Skeletal muscle tissue (tissue), 7 donors: ENCODE results near the genes AGRN, C1orf159 and AURKAIP1.

DNA sequence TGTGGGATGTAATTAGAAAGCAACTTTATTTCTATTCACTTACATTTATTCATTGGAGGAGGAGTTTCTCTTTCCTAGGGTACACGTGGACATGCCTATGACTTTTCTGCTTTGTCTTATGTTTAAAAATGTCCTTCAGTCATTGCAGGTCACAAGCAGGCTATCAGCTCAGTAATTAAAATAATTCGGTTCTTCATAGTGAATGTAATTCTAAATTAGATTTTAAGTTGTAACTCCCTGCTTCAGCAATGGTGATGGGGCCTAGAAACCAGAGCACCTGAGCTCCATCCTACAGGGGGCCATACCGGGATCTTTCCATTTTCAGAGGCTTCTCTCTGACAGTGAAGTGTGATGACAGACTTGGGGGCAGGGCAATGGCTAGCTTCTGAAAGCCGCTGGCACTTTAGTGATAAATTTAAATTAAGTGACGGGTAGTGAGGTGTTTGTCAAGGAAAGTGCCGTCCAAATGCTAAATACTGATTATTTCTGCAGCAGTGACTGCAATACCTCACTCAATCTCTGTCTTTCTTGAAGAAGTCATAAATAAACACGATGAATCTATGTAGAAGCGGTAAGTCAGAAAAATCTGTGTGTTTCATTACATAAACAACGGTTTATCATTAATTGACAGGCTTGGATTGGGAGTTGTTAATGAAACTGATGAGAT lies 92.5 kb upstream of the SAMD11 start:
- PRO-cap, 3 experiments: no peak in any of the 3 experiments
- RAMPAGE, long total RNA: no peak
- RRBS, 2 experiments: no CpG with 5 or more reads among the region's 9 CpGs

- PRO-cap, 3 experiments: peak in 1 of 3 experiments; most common plus-strand start chr1:981681 (in 1); most common minus-strand start chr1:981636 (in 1)
- RAMPAGE, long total RNA: no peak
- RRBS, 2 experiments: no CpG with 5 or more reads among the region's 24 CpGs
Measured at GRCh38 chr1:981277-981894, 507 bp downstream of the PERM1 start.

DNA sequence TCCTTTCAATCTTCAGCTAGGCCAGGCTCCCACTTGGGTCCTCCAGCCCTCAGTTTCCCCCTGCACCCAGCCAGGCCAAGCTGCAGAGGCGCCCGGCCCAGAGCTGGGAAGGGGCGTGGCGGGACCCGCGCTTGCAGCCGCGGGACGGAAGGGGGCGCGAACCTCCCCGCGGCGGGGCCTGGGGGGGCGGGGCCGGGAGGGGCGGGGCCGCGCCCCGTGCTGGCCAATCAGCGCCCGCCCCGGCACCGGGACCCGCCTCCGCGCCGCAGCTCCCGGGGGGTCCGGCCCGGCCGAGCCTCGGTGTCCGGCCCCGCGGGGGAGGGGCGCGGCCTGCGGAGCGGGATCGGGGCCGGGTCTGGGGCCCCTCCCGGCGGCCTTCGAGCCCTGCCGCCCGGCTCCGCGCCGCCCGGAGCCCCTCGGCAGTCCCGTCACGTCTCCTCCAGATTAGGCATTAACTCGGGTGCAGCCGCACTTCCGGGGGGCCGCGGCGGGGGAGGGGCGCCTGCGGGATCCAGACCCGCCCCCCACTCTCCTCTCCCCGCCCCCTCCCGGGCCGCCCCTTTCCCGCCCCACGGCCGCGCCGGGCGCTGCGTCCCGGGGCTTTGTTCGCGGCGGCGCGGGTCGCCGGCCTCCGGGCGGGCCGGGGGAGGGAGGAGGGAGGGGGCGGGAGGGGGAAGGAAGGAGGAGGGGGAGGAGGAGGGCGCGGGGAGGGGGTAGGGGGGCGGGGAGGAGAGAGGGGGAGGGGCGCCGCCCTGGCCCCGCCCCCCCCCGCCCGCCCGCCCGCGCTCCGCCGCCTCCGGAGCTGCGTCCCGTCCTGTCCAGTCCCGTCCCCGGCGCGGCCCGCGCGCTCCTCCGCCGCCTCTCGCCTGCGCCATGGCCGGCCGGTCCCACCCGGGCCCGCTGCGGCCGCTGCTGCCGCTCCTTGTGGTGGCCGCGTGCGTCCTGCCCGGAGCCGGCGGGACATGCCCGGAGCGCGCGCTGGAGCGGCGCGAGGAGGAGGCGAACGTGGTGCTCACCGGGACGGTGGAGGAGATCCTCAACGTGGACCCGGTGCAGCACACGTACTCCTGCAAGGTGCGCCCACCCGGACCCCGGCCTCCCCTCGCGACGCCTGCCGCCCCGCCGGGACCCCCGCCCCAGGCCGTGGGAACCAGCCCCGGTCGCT lies at the start of gene AGRN:
TSS of gene AGRN (plus strand) at position 821 of the 1,165 bp plus-strand sequence.
- PRO-cap, 3 experiments: peak in 3 of 3 experiments; most common plus-strand start position 821 of the sequence (in 3); most common minus-strand start position 604 of the sequence (in 1)
- RAMPAGE, long total RNA: no peak
- RRBS, 2 experiments: 2% methylated on average over 69 of the region's 152 CpGs

DNA sequence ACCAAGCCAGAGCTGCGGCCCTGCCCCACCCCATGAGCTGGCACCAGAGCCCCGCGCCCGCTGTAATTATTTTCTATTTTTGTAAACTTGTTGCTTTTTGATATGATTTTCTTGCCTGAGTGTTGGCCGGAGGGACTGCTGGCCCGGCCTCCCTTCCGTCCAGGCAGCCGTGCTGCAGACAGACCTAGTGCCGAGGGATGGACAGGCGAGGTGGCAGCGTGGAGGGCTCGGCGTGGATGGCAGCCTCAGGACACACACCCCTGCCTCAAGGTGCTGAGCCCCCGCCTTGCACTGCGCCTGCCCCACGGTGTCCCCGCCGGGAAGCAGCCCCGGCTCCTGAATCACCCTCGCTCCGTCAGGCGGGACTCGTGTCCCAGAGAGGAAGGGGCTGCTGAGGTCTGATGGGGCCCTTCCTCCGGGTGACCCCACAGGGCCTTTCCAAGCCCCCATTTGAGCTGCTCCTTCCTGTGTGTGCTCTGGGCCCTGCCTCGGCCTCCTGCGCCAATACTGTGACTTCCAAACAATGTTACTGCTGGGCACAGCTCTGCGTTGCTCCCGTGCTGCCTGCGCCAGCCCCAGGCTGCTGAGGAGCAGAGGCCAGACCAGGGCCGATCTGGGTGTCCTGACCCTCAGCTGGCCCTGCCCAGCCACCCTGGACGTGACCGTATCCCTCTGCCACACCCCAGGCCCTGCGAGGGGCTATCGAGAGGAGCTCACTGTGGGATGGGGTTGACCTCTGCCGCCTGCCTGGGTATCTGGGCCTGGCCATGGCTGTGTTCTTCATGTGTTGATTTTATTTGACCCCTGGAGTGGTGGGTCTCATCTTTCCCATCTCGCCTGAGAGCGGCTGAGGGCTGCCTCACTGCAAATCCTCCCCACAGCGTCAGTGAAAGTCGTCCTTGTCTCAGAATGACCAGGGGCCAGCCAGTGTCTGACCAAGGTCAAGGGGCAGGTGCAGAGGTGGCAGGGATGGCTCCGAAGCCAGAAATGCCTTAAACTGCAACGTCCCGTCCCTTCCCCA lies 18.9 kb downstream of the RNF223 start:
- PRO-cap, 3 experiments: no peak in any of the 3 experiments
- RAMPAGE, long total RNA: no peak
- RRBS, 2 experiments: 89 to 96% methylated on average over 5 of the region's 42 CpGs

- PRO-cap, 3 experiments: no peak in any of the 3 experiments
- RAMPAGE, long total RNA: no peak
- RRBS, 2 experiments: no CpG with 5 or more reads among the region's 22 CpGs
Measured at GRCh38 chr1:1080138-1080751, 6.1 kb upstream of the RNF223 start.

GRCh38 chr1:1115616-1116843 lies at the start of gene C1orf159:
TSS of gene C1orf159 (minus strand) at chr1:1116089.
- PRO-cap, 3 experiments: peak in 2 of 3 experiments; most common minus-strand start chr1:1116078 (in 2)
- RAMPAGE, long total RNA: start-site peak on the minus strand at chr1:1116076-1116102, 15 and 20 reads in 2 replicates
- RRBS, 2 experiments: 2 to 3% methylated on average over 82 to 88 of the region's 150 CpGs

GRCh38 chr1:1145137-1145428 lies 28.6 kb upstream of the TTLL10 start:
- PRO-cap, 3 experiments: no peak in any of the 3 experiments
- RAMPAGE, long total RNA: no peak
- RRBS, 2 experiments: 20 to 23% methylated on average over 8 of the region's 14 CpGs

DNA sequence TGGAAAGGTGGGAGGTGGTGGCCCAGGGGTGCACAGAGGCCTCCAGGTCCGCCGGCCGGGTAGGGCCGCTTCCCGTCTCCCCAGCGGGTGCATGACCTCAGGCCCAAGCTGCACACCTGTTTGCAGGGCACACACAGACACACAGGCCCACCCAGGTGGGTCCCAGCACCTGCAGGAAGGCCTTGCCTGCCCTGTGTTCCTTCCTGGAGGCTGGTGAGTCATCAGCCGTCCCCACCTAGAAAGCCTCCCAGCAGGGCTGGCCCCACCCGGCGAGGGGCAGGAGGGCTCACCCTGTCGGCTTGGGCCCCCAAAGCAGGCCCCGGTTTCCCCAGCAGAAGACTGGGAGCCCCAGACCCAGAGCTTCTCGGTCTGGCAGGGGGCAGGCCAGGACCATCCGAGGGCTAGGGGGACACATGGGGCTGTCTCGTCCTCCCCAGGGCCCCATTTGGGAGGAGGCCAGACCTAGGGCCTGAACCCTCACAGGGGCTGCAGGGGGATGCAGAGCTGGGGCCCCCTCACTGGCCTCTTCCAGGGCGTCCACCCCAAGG lies 23.5 kb upstream of the TTLL10 start:
- PRO-cap, 3 experiments: no peak in any of the 3 experiments
- RAMPAGE, long total RNA: no peak
- RRBS, 2 experiments: 71 to 72% methylated on average over 6 of the region's 15 CpGs

DNA sequence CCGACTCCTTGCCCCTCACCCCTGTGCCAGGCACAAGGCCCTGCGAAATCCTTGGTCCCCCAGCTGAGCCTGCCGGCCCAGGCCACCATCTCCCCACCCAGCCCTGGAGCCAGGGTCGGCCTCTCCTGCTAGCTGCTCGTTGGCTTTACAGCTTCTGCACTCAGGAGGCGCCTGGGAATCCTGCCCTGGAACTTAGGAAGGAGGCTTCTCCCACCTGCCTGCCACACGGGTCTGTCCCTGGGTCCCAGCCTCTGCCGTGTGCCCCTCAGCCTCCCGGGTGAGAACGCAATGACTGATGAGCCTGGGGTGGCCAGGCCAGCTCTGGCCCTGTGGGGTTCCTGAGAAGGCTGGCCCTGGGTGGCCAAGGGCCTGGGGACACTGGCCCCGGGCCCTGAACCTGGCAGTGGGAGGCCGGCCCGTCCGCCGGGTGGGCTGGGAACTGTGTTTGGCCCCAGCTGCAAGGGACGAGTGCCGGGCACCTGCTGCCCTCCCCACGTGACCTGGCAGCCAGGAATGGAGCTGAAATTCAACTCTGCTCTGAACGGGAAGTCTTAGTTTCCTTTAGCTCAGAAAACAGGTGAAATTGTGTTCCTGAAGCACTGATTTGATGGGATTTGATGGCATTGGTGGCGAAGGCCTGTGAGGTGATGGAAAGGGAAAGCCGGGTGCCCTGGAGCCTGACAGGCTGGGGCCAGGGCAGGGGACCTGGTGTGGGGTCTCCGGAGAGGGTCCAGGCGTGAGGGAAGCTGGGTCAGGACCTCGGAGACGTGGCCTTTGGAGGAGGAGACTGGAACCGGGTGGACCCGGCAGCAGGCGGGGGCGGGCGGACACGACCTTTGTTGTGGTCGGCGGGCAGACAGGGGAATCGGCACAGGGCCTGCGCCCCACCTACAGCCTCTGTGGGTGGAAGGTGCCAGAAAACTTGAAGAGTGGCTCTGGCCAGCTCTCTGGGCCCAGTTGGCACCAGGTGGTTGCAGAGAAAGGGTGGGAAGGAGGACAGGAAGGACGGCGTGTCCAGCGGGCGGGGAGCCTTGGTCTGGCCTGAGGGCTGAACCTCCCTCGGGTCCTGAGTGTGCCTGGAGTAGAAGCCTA lies 8.1 kb upstream of the TTLL10 start:
- PRO-cap, 3 experiments: no peak in any of the 3 experiments
- RAMPAGE, long total RNA: no peak
- RRBS, 2 experiments: 23 to 26% methylated on average over 12 of the region's 40 CpGs

- PRO-cap, 3 experiments: no peak in any of the 3 experiments
- RAMPAGE, long total RNA: no peak
- RRBS, 2 experiments: 72 to 76% methylated on average over 26 to 34 of the region's 53 CpGs
Measured at GRCh38 chr1:1166845-1167694, 6.6 kb upstream of the TTLL10 start.

- PRO-cap, 3 experiments: no peak in any of the 3 experiments
- RAMPAGE, long total RNA: no peak
- RRBS, 2 experiments: 7% methylated on average over 6 to 12 of the region's 33 CpGs
Measured at GRCh38 chr1:1200610-1201196, 5.7 kb downstream of the TNFRSF18 start.

GRCh38 chr1:1244265-1244681 lies 2.2 kb downstream of the C1QTNF12 start:
- PRO-cap, 3 experiments: no peak in any of the 3 experiments
- RAMPAGE, long total RNA: no peak
- RRBS, 2 experiments: 54 to 55% methylated on average over 7 of the region's 25 CpGs

DNA sequence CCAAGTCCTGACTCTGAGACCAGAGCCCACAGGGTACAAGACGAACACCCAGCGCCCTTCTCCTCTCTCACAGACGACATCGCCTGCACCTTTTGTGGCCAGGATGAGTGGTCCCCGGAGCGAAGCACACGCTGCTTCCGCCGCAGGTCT lies 2.2 kb downstream of the TAS1R3 start:
- PRO-cap, 3 experiments: no peak in any of the 3 experiments
- RAMPAGE, long total RNA: no peak
- RRBS, 2 experiments: 16 to 24% methylated on average over 5 of the region's 9 CpGs

DNA sequence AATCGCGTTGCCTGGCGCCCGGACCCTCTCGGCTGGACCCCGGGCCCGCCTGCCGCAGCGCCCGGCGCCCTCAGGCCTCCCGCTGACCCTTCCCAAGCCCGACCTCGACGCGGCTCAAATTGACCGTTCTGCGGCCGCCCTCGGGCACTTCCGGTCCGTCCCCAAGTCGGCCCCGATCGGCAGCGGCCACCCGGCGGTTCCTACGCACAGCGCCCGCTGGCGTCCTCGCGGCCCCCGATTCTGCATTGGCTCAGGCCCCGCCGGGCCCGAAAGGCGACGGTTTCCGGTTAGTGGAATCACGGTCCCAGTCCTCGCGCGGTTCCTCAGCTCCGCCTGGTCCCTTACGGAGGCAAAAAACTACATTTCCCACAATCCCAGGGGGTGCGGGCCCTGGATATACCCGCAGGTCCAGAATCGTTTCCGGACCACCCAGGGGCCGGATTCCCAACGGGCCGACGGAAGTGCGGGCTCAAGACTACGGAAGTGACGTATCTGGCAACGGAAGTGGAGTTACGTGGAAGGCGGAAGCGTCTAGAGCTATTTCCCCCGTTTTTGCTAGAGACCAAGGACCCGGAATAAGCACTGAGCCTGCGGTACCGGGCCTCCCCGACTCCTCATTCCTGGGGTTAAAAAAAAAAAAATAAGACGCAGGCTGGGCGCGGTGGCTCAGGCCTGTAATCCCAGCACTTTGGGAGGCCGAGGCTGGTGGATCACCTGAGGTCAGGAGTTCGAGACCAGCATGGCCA lies at the start of gene AURKAIP1:
TSS of gene AURKAIP1 (minus strand) at position 157 of the 746 bp plus-strand sequence.
- PRO-cap, 3 experiments: peak in 3 of 3 experiments; most common plus-strand start position 513 of the sequence (in 1); most common minus-strand start position 150 of the sequence (in 2)
- RAMPAGE, long total RNA: start-site peak on the minus strand centred at position 149 of the sequence, 40 bp wide, 848 and 772 reads in 2 replicates
- RRBS, 2 experiments: 2% methylated on average over 37 to 42 of the region's 72 CpGs

GRCh38 chr1:1385490-1385801 lies 10.4 kb upstream of the AURKAIP1 start:
- PRO-cap, 3 experiments: no peak in any of the 3 experiments
- RAMPAGE, long total RNA: no peak
- RRBS, 2 experiments: no CpG with 5 or more reads among the region's 21 CpGs

- PRO-cap, 3 experiments: no peak in any of the 3 experiments
- RAMPAGE, long total RNA: no peak
- RRBS, 2 experiments: no CpG with 5 or more reads among the region's 13 CpGs
Measured at GRCh38 chr1:1390035-1390627, 9.0 kb downstream of the CCNL2 start.

DNA sequence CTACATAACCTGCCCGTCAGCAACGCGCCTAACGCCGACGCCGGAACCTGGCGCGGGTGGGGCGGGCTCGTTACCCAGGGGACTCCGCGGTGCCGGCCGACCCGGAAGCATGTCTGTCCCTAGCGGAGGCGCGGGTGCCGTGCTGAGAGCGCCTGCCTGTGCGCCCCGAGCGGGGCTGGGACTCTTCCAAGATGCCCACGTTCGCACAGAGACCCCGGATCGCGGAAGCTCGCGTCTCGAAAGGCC lies 231 bp upstream of the CCNL2 start:
- PRO-cap, 3 experiments: peak in 3 of 3 experiments; most common plus-strand start position 110 of the sequence (in 2)
- RAMPAGE, long total RNA: no peak
- RRBS, 2 experiments: 2 to 3% methylated on average over 15 of the region's 32 CpGs

GRCh38 chr1:1409828-1410212 lies 2.7 kb upstream of the MRPL20 start:
- PRO-cap, 3 experiments: no peak in any of the 3 experiments
- RAMPAGE, long total RNA: no peak
- RRBS, 2 experiments: no CpG with 5 or more reads among the region's 8 CpGs

DNA sequence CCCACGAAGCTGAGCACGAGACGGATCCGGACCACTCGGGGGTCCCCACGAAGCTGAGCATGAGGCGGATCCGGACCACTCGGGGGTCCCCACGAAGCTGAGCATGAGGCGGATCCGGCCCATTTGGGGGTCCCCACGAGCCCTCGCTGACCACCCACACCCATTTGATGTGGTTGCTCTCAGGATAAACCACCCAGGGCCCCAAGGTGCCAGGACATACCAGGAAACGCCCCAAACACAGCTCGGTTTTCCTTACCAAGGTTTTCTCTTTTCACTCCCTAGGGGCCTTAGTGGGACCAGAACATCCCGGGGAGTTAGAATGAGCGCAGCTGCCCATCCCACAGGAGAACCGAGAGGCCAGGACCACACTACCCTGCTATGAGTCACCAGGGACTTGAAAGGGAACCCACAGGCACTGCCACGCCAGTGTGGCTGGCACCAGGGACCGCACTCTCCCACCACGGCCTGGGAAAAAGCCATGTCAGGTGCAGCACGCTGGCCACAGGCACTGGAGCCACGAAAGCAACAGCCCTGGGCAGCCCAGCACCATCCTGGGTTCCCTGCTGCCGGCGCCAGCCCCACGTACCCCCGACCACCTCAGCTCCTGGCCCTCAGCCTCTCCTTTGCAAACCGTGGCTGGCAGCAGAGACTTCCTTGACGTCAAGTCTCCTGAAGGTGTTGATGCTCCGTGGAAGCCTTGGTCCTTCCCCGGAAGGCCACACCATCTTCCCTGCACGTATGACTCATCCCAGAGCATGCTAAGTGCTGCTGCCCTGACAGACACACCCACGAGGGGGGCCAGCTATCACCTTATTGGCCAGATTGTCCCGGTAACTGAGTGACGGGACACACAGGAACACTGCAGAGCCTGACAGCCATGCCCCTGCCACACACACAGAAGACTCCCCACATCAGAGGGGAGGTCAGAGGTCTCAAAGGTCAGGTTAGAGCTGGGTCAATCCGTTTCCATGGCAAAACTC lies 14.1 kb upstream of the TMEM240 start:
- PRO-cap, 3 experiments: peak in 1 of 3 experiments; most common plus-strand start position 426 of the sequence (in 1)
- RAMPAGE, long total RNA: no peak
- RRBS, 2 experiments: 11 to 17% methylated on average over 3 to 5 of the region's 37 CpGs

- PRO-cap, 3 experiments: no peak in any of the 3 experiments
- RAMPAGE, long total RNA: no peak
- RRBS, 2 experiments: 67 to 100% methylated on average over 1 of the region's 6 CpGs
Measured at GRCh38 chr1:1655330-1655656, 3.5 kb downstream of the CDK11B start.